ENCODE measurements around a stretch of chr18.

- PRO-cap: unidirectional peak, minus-strand start at chr18:22467964
- RAMPAGE, long total RNA, 2 experiments: no peak in any of the 2 experiments
Measured at GRCh38 chr18:22467739-22468519, 50.2 kb upstream of the CTAGE1 start.

DNA sequence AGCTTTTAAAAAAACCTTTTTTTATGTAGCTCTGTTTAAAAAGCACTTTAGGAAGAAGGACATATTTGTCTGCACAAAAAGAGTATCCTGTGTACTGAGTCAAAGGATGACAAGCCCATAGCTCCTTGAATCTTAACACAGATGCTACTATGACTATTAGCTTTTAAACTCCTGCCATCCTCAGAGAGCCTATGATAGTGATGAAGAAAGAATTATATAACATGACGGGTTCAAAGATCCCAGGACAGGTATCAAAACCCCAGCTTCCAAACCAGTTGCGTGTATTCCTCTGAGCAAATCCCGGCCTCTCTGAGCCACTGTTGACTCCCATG lies 74.4 kb upstream of the CTAGE1 start:
- PRO-cap: no peak
- RAMPAGE, long total RNA, 2 experiments: no peak in any of the 2 experiments

GRCh38 chr18:22625396-22625876 lies 207.7 kb upstream of the CTAGE1 start:
- PRO-cap: no peak
- RAMPAGE, long total RNA, 2 experiments: no peak in any of the 2 experiments

- PRO-cap: no peak
- RAMPAGE, long total RNA, 2 experiments: no peak in any of the 2 experiments
Measured at GRCh38 chr18:22626802-22627071, 209.0 kb upstream of the CTAGE1 start.

DNA sequence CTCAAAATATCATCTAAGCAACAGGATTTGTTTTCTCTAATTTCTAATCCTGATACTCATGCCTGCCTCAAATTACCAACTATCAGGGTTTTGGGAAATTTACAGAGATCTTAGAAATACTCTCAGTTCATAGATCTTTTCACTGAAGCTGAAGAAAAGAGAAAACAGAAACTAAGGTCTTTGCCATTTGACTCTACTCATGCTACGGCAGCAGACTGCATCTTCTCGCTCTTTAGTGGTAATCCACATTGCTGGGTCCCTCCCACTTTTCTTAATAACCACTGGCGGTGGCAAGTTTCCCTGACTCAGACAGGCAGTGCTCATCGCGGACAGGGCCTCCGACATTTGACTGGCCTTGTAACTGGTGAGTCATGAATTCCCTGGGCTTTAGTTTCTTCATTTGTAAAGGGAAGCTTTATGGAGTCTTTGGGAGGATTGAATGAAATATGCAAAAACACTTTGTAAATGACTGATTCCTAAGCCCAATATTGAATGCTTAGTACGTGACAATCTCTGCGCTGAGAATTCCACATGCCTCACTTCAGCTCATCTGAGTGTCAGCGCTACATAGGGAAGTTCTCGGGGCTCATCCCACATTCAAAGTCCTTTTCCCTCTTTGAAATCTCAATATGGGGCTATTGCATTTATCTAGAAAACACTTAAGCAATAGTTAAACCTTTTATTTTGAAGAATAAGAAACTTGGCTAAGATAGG lies 238.1 kb upstream of the RBBP8 start:
- PRO-cap: bidirectional peak, plus-strand start at position 303 of the sequence, minus-strand start at position 250 of the sequence
- RAMPAGE, long total RNA, 2 experiments: no peak in any of the 2 experiments

GRCh38 chr18:22913762-22914332 lies 19.3 kb upstream of the RBBP8 start:
- PRO-cap: no peak
- RAMPAGE, long total RNA, 2 experiments: no peak in any of the 2 experiments

GRCh38 chr18:23143873-23144476 lies 8.7 kb downstream of the CABLES1 start:
- PRO-cap: unidirectional peak, minus-strand start at chr18:23144149
- RAMPAGE, long total RNA, 2 experiments: no peak in any of the 2 experiments

DNA sequence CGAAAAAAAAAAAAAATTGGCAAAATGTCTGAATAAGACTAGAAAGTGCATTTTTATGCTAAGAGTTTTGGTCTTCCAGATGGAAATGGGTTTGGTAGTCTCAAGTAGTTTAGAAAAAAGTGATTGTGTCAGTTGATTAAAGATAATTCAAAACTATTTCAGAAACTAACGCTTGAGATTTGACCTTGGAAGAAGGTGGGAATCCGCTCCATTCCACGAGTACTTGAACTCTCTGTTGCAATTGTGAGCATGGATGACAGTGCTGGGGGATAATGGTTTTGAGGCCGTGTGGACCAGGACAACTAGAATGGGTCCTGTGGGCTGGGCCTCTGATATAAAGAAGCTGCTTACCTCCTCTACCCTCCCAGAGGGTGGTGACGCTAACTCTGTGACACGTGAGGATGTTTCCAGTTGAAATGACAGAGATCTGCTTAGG lies 16.2 kb downstream of the RMC1 start:
- PRO-cap: unidirectional peak, minus-strand start at position 309 of the sequence
- RAMPAGE, long total RNA, 2 experiments: no peak in any of the 2 experiments

- PRO-cap: no peak
- RAMPAGE, long total RNA, 2 experiments: no peak in any of the 2 experiments
Measured at GRCh38 chr18:23526402-23527092, 23.2 kb downstream of the RMC1 start.

DNA sequence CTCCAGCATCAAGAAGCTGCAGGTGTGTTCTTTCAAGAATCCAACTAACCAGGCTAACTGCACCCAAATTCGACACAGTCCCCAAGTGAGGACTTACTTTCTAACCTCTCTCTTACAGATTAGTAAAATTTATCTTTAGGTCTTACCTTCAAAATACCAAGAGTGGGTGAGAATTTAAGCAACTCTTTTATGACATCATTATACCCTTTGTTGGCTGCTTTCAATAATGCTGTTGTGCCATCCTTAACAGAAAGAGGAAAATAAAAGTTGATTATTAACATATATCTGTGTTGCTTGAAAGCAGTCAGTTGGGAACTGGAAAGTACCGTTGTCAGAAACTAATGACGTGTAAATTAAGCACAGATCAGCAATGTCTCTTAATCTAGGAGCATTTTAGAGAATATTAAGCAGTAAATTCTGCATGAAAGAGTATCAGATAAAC lies 31.3 kb upstream of the NPC1 start:
- PRO-cap: no peak
- RAMPAGE, long total RNA, 2 experiments: no peak in any of the 2 experiments

DNA sequence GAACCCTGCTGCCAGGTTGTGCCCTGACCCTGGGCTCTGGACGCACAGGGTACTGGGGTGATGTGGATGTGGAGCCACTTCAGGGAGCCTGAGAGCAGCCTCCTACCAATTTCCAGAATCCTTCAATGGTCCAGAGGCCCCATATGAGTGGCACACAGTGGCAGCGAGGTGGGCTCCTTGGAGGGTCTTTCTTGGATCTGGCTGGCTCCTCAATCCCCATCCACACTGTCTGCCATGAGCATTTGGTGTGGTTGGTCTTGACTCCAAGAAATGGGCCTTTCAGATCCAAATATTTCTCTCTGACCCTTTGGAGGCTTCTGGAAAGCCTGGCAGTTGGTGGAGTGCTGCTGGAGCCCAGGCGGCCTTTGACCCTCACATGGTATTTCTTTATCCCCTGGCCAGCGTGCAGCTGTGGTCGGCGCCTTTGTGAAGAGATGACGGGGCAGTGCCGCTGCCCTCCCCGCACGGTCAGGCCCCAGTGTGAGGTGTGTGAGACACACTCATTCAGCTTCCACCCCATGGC lies 157.9 kb downstream of the LAMA3 start:
- PRO-cap: no peak
- RAMPAGE, long total RNA, 2 experiments: no peak in any of the 2 experiments

DNA sequence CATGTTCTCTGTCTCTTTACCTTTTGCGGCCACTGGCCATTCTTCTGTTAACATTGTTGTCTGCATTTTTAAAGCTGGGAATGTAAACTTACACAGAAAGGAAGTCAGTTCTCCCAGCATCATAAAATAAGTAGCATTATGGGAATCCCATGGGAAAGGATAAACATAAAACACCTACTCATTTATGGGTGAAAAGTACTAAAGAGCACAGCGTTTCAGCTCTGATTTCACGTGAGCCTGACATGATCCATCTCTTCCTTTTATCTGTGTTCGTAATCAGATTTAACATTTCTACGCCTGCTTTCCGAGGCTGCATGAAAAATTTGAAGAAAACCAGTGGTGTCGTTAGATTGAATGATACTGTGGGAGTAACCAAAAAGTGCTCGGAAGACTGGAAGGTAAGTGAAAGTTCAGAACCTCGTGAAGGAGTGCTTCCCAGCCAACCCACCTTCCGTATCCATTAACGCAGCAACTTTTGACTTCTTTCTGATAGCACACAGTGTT lies 86.7 kb upstream of the TTC39C start:
- PRO-cap: no peak
- RAMPAGE, long total RNA, 2 experiments: no peak in any of the 2 experiments

- PRO-cap: no peak
- RAMPAGE, long total RNA, 2 experiments: no peak in any of the 2 experiments
Measured at GRCh38 chr18:23932626-23933017, 81.9 kb upstream of the TTC39C start.

GRCh38 chr18:23944432-23944835 lies 70.1 kb upstream of the TTC39C start:
- PRO-cap: no peak
- RAMPAGE, long total RNA, 2 experiments: no peak in any of the 2 experiments

GRCh38 chr18:23964519-23964822 lies 50.1 kb upstream of the TTC39C start:
- PRO-cap: no peak
- RAMPAGE, long total RNA, 2 experiments: no peak in any of the 2 experiments

- PRO-cap: no peak
- RAMPAGE, long total RNA, 2 experiments: no peak in any of the 2 experiments
Measured at GRCh38 chr18:24000623-24001081, 13.9 kb upstream of the TTC39C start.

DNA sequence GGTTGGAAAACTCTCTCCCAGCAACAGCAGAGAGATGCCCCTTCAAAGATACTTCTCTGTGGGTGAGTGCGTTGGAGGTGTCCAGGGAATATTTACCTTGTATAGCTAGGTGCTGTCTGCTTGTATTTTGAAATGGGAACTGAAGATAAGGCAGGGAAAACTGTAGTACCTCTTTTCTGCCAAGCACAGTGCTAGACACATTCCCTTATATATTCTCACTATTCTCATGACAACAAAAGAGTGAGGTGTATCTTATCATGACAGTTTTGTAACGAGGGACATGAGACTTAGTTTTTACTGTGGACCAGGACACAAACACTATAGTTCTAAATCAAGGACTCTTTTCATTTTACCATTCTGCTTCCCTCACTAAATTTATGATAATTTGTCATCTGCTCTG lies 2.1 kb downstream of the TTC39C start:
- PRO-cap: no peak
- RAMPAGE, long total RNA, 2 experiments: no peak in any of the 2 experiments

DNA sequence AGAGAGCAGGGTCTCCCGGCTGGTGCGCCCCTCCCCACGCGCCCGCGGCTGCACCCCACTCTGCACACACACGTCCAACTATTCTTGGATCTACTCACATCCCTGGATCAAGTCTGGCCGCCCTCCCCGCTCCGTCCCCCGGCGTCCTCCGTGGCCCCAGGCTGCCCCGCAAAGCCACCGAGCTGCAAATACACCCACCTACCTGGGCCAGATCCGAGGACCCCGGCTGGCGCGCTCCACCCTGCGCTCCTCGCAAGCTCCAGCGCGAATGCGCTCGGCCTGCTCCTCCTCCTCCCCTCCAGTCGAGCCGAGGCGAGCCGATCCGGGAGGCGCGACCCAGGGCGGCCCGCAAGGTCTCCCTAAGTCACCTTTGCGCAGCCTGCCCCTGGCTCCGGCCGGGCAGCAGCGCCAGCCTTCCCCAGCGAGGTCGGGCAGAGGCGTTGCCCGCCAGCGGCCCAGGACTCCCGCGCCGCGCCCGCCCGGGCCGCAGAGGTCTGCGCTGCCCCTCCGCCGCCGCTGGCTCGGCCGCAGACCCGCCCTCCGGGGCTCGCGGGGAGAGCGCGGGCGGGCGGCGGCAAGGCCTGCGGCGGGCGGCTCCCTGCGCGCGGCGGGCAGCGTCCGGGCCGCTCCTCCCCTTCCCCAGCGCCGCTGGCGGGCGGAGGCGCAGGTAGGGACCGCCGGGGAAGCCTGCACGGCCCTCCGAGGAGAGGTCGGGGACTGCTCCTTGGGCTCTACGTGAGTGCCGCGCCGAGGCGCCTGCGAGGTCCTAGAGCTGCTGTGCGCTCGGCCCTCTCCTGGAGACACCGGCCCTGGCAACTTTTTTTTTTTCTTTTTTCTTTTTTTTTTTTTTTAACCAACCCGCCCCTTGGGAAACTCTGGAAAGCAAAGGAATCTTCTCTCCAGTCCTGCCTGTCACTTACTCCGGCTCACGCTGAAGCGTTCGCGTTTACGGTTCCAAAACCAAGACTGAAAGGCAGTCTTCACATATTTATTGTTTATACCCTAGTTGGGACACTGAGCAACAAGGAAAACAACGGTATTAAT lies 125.9 kb downstream of the OSBPL1A start:
- PRO-cap: bidirectional peak, plus-strand start at position 93 of the sequence, minus-strand start at position 80 of the sequence; bidirectional peak, plus-strand start at position 301 of the sequence, minus-strand start at position 270 of the sequence; bidirectional peak, plus-strand start at position 645 of the sequence, minus-strand start at position 523 of the sequence; bidirectional peak, plus-strand start at position 902 of the sequence, minus-strand start at position 741 of the sequence
- RAMPAGE, long total RNA, 2 experiments: start-site peak on the minus strand in 2 of 2 experiments, centred at positions 157 to 434 of the sequence, 14 to 76 reads per replicate

DNA sequence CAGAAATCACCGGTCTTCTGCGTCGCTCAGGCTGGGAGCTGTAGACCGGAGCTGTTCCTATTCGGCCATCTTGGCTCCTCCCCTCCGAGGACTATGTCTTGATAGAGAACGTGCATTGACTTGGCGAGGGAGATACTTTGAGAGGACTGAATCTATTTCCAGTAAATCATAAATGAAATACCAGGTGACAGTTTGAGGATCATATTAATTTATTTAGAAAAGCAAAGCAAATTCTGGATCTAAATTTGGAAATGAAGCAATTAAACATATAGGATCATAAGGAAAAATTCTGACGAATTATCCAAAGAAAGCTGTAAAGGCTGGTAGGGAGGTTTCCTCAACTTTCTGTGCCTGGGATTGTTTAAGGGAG lies 164.5 kb downstream of the HRH4 start:
- PRO-cap: no peak
- RAMPAGE, long total RNA, 2 experiments: no peak in any of the 2 experiments

- PRO-cap: no peak
- RAMPAGE, long total RNA, 2 experiments: no peak in any of the 2 experiments
Measured at GRCh38 chr18:24726631-24726895, 266.1 kb downstream of the HRH4 start.